SK-N-DZ (cell line): ENCODE measurements around a stretch of chr18.

DNA sequence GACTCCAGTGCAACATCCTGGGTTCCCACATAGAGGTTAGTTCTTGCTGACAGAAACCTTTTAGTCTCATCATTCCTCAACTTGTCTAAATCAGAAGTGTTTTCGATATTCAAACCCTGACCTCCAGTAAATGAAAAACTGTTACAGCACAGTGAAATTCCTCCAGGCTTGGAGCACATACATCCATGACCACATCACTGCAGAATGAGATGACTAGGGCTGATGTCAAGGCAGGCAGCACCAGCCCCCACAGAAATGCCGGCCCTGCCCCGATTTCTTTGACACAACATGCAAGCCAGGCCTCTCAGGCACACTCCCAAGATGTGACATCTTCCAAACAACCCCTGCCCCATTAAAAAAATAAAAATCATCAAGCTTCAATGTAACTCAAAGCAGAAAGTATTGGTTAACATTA is 103.3 kb downstream of the CTAGE1 start:
RAMPAGE:
- cytosol, long total RNA: no peak
- nucleus, long total RNA: no peak

GRCh38 chr18:22346442-22346766 is 71.3 kb downstream of the CTAGE1 start:
RAMPAGE:
- cytosol, long total RNA: no peak
- nucleus, long total RNA: no peak

GRCh38 chr18:22428602-22428954 is 10.9 kb upstream of the CTAGE1 start:
RAMPAGE:
- cytosol, long total RNA: no peak
- nucleus, long total RNA: no peak

RAMPAGE:
- cytosol, long total RNA: no peak
- nucleus, long total RNA: no peak
Observed at GRCh38 chr18:22546931-22547281, 129.2 kb upstream of the CTAGE1 start.

GRCh38 chr18:22689568-22690124 is 243.5 kb upstream of the RBBP8 start:
RAMPAGE:
- cytosol, long total RNA: no peak
- nucleus, long total RNA: no peak

DNA sequence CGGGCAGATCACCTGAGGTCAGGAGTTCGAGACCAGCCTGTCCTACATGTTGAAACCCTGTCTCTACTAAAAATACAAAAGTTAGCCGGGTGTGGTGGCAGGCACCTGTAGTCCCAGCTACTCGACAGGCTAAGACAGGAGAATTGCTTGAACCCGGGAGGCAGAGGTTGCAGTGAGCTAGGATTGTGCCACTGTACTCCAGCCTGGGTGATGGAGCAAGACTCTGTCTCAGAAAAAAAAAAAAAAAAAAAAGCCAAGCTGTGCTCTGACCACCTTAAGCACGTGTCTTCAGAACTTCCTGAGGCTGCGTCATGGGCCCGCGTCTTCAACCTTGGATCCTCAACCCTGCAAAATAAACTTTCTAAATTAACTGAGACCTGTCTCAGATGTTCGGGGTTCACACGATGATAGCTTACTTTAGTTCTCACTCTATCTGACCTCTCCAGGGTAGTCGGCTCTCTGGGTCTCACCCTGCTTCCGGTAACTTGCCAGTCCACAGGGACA is 65.9 kb upstream of the CABLES1 start:
RAMPAGE:
- cytosol, long total RNA: no peak
- nucleus, long total RNA: no peak

GRCh38 chr18:23237509-23238696 is 102.6 kb downstream of the CABLES1 start:
RAMPAGE:
- cytosol, long total RNA: no peak
- nucleus, long total RNA: no peak

DNA sequence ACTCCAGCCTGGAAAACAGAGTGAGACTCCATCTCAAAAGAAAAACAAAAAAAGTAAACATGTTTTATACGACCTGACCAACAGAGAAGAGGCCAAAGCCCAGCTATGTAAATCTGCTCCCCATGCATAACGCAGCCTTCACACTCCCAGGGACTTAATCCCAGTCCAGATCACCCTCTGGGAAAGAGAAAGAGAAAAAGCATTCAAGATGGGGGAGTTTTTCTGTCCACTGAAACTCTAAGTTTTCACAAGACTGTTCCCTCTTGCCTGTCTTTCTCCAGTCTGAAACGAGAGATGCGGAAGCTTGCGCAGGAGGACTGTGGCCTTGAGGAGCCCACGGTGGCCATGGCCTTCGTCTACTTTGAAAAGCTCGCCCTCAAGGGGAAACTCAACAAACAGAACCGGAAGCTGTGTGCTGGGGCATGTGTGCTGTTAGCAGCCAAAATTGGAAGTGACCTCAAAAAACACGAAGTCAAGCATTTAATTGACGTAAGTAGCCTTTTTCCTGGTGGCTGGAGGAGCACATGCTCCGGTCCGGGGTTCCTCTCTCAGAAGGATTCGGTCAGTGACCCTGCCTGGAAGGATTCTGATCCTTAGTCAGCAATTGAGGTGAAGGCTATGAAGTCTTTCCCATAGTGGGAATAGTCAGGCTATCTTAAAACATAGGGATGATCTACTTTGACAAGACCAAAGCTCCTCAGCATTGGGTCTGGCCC is 118.3 kb downstream of the CABLES1 start:
RAMPAGE:
- cytosol, long total RNA: no peak
- nucleus, long total RNA: no peak

GRCh38 chr18:23401294-23402264 is 36.2 kb downstream of the TMEM241 start:
RAMPAGE:
- cytosol, long total RNA: no peak
- nucleus, long total RNA: no peak

RAMPAGE:
- cytosol, long total RNA: no peak
- nucleus, long total RNA: no peak
Observed at GRCh38 chr18:23468426-23468882, 15.4 kb downstream of the RIOK3 start.

DNA sequence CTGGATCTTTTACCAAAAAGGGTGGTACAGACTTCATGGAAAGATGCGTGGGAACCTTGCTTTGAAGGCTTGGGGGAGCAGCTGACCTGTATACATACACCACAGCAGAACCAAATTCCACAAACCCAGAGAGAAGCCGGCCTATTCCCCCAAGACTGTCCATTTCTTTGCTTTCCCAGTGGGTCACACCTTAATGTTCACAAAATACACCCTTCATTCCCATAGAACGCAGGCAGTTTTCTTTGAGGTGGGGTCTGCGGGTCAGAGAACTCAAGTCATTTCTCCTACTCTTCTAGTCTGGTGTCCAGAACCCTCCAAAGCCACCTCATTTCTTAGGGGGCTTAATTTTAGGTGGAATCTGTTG is 33.6 kb upstream of the NPC1 start:
RAMPAGE:
- cytosol, long total RNA: no peak
- nucleus, long total RNA: no peak

RAMPAGE:
- cytosol, long total RNA: no peak
- nucleus, long total RNA: no peak
Observed at GRCh38 chr18:23847062-23847584, 157.9 kb downstream of the LAMA3 start.

DNA sequence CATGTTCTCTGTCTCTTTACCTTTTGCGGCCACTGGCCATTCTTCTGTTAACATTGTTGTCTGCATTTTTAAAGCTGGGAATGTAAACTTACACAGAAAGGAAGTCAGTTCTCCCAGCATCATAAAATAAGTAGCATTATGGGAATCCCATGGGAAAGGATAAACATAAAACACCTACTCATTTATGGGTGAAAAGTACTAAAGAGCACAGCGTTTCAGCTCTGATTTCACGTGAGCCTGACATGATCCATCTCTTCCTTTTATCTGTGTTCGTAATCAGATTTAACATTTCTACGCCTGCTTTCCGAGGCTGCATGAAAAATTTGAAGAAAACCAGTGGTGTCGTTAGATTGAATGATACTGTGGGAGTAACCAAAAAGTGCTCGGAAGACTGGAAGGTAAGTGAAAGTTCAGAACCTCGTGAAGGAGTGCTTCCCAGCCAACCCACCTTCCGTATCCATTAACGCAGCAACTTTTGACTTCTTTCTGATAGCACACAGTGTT is 86.7 kb upstream of the TTC39C start:
RAMPAGE:
- cytosol, long total RNA: no peak
- nucleus, long total RNA: no peak

RAMPAGE:
- cytosol, long total RNA: no peak
- nucleus, long total RNA: no peak
Observed at GRCh38 chr18:23998765-23999241, 15.8 kb upstream of the TTC39C start.

DNA sequence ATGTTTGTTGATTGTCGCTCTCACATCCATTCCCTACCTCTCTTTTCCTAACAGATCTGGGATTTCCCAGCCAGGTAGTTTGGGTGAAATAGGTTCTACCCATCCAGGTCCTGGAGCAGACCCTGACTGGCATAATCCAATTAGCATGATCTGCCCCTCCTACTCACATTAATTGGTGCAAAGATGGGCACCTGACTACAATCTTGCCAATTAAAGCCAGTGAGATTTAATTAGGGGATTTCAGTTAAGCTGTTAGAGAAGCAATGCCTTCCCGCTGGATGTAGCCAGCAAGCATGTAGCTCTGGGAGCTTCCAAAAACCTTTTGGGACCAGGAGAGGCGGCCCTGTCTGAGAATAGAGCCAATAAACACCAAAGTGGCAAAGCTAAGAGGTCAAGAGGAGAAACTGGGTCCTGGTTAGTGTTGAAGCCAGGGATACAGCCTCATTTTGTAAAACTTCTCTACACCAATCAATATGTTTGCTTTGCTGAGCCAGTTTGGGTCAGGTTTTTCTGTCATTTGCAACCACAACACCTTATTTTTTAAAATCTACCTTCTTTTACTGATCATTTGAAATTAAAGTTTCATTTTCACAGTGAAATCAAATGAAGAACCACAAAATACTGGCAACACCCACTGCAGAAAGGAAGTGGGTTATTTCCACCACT is 3.3 kb upstream of the TTC39C start:
RAMPAGE:
- cytosol, long total RNA: no peak
- nucleus, long total RNA: no peak

DNA sequence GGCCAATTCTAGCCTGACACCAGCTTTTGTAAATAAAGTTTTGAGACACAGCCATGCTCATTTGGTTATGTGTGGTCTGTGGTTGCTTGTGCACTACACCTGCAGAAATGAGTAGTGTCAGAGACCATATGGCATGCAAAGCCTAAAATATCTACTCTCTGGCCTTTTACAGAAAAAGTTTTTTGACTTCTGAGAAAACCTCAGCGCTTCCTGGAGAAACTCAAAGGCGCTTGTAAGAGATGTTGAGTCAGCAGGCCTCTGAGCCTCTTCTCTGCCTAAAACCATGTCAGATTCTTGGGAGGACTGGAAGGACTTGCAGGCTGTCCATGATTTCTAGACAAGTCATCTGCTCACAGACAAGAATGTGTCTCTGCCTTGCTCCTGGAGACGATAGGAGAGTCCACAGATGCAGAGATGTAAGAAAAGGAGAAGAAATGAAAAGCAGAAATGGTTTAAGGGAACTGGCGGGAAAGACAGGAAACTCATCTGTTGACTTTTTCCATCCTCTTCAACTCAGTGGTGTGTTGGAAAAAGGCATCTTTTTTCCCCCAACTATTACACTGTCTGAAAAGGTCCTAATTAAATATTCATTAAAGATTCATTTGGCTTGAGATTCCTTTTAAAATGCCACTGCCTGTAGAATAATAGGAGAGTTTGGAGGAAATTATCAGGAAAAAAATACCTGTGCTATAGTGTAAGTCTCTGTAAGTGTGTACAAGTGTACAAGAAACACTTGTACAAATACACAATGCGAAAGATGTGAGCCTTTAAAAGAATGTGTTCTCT is 5.3 kb downstream of the TTC39C start:
RAMPAGE:
- cytosol, long total RNA: no peak
- nucleus, long total RNA: no peak

DNA sequence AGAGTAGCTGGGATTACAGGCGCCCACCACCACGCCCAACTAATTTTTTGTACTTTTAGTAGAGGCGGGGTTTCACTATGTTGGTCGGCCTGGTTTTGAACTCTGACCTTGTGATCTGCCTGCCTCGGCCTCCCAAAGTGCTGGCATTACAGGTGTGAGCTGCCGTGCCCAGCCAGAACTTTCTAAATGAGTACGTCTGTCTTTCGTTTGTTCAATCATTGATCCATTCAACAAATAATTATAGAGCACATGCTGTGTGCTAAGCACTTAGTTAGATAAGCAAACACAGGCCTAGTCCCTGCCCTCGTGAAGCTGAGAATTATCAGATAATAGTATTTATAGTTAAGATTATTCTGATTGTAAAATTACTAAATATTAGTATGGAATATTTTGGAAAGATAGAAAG is 56.5 kb downstream of the TTC39C start:
RAMPAGE:
- cytosol, long total RNA: no peak
- nucleus, long total RNA: no peak

DNA sequence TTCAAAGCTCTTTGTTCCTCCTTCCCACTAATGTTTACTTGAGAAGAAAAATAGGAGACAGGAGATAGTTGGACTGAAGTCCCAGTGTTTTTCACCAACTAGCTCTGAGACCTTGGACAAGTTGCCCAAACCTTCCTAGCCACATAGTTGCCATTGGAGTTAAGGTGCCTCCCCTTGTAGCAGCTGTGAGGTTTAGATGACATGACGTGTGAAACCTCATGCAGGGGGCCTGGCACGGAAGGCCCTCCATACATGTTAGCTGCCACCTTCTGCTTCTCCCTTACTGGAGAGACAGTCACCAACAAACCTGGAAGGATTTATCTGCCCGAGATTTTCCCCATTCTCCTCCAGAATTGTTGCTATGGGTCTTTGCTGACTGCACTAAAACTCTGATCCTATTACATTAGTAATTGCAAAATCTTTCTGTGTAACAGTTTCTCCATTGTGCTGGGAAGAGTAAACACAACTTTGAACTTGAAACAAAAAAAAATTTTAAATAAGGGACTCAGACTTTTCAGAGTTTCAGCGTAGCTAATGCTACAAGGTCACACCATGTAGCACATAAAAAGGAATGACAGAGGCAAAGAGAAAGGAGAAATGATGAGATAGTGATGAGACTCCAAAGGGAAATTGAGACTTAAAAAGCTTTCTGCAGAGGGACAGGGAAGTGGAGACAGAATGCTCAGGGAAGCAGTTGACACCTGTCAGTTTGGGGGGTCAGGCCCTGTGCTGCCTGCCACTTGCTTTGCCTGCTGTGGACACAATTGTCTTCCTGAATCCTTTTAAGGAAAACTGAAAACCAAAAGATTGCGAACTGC is 23.7 kb upstream of the CABYR start:
RAMPAGE:
- cytosol, long total RNA: no peak
- nucleus, long total RNA: no peak

GRCh38 chr18:24805226-24805500 is 344.7 kb downstream of the HRH4 start:
RAMPAGE:
- cytosol, long total RNA: no peak
- nucleus, long total RNA: no peak

DNA sequence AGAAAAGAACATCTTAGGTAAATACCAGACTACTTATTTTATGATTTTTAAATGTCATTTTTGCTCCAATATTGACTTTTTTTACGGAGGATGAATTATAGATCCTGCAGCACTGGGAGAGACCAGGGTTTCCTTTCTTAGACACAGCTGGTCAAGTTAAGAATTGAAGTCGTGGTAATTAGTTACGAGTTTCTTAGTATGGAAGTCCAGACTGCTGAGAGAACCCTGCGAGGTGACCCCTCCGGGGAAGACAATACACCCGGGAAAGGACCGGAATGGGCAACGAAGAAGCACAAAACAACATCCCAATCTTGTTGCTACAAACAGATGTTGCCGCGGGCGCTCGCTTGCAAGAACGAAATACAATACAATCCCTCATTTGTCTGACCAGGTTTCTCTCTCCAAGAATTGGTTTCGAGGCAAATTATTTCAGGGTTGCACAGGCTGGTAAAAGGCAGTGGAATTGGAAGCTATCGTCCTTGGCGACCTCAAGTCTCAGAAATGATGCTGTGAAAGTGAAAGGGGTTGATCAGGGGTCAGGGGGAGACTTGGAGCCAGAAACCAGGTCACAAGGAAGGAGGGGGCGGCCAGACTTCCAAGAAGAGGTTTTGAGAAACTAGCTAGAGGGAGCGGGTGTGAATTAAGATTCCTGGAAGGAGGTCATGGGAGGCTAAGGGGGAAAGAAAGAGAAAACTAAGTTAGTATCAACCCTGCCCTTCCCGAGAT is 401.8 kb downstream of the HRH4 start:
RAMPAGE:
- cytosol, long total RNA: no peak
- nucleus, long total RNA: no peak